ENCODE results near the genes ITK and FNDC9.

GRCh38 chr5:154895597-154895986 lies 37.2 kb downstream of the CNOT8 start:
- PRO-cap, 2 experiments, result no peak in any of the 2 experiments

- PRO-cap, 2 experiments, result no peak in any of the 2 experiments
Observed at GRCh38 chr5:155154997-155155395, 141.4 kb downstream of the KIF4B start.

- PRO-cap, 2 experiments, result no peak in any of the 2 experiments
Observed at GRCh38 chr5:155402815-155403391, 389.3 kb downstream of the KIF4B start.

- PRO-cap, 2 experiments, result no peak in any of the 2 experiments
Observed at GRCh38 chr5:155455844-155456616, 442.5 kb downstream of the KIF4B start.

DNA sequence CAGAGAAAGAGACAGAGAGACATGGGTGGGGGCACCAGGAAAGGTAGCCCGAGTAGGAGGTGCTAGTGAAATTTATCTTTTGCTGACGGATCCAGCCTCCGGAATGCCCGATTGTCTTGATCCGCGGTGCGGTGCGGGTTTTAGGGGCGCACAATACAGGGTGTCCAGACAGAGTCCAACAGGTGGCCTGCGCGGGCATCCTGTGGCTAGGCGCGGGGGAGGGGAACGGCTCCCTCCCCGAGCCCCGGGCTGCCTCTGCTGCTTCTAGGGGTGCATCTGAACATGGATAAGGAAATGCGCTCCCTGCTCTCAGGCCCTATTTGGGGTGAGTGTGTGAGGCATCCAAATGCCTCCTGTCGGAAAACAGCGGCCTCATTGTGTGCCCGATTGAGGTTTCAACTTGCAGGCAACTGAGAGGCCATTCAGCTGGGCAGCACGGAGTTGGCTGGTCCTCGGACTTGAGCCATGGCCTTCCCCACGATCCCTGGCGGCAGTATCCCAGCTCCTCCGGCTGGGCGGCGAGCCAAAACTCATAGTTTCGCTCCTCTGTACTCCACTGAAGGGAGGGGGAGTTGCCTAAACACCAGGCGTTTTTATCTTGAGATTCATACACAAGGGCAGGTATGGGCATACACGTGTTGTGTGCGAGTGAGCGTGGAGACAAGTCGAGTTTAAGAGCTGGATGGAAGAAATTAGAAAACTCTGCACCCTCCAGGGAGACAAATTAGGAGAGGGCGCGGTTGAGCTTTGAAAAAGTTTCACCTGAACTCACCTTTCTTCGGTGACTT lies 597.3 kb upstream of the SGCD start:
- PRO-cap, 2 experiments, result no peak in any of the 2 experiments

- PRO-cap, 2 experiments, result no peak in any of the 2 experiments
Observed at GRCh38 chr5:156093959-156094522, 232.9 kb upstream of the SGCD start.

DNA sequence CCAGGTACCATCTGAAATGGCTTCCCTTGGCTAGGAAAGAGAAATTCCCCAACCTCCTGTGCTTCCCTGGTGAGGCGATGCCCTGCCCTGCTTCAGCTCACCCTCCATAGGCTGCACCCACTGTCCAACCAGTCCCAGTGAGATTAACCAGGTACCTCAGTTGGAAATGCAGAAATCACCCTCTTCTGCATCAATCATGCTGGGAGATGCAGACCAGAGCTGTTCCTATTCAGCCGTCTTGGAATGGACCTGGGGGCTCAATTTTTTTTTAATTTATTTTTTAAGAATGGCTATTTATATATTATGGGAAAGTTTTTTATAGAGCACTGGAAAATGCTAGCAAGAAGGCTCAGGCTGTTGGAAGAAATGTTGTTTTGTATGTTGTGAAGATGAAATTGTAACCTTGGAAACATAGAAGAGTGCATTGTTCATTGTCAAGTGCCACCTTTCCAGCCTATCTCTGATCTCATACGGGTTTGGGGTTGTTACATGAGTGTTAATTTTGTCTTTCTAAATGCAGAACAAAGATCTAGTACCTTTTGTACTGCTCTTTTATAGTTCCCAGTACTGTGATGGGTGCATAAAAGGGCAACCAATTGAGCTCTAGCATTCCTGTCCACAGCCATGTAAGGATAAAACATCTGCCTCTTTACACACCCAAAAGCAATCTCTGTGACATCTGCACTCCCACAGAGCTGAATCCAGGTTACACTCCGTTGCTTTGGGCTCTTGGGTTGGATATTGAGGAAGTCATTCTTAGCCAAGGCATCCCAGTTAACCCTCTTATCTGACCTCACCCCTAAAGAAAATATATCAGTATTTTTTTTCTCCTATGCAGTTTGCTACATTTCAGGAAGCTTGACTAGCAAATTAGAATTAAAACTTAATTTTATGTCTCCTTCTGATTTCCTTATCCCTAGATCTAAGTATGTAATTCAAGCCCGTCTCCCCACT lies 255.1 kb downstream of the SGCD start:
- PRO-cap, 2 experiments, result no peak in any of the 2 experiments

DNA sequence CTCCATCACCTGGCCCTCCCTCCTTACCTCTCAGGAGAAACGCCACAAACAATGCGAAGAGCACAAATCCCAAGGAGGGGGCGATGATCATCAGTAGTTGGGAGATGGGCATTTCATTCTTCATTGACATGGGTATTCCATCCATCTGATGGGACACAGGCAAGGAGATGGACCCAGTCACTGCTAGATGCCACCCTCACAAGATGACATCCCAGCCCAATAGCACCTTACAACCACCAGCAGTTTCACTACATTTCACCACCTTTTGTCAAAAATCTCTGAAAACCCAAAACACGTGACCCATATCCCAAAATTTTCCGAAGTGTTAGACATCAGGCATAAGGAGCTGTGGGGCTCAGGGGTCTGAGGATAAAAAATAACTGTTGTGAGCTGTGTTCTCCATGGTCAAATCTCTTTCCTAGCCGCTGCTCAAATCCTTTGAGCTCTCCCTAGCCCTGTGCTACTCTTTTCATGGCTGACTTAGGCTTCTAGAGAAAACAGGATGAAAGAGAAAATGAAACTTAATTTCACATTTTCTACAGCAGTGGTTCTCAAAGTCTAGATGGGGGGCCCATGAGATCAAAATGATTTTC lies 40.9 kb downstream of the TIMD4 start:
- PRO-cap, 2 experiments, result no peak in any of the 2 experiments

GRCh38 chr5:156929596-156929966 lies 33.4 kb downstream of the TIMD4 start:
- PRO-cap, 2 experiments, result no peak in any of the 2 experiments

DNA sequence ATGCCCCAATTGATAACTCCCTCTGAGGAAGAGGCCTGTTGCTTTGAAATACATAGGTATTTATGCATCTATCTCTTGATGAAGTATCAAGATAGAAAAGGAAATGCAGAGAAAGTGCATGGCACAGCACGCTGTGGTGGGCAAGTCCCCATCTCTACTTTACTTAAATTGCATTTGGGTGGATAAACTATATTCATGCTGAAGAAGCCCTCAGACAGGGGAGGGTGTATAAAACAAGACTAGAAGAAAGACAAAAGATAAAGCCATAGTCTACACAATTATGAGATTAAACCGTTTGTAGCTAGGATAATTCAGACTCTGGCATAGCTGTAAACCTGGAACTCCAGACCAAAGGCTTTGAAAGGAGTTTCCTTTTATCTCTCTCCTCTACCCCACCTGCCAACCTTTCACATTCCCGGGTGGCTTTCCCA lies 6.5 kb downstream of the GARIN3 start:
- PRO-cap, 2 experiments, result peak in 1 of 2 experiments; most common plus-strand start position 89 of the sequence (in 1)

GRCh38 chr5:157180504-157181391 lies at the start of gene ITK:
TSS of gene ITK (plus strand) at chr5:157180840.
- PRO-cap, 2 experiments, result peak in 2 of 2 experiments; most common plus-strand start chr5:157180852 (in 1)

GRCh38 chr5:157195927-157196398 lies 15.3 kb downstream of the ITK start:
- PRO-cap, 2 experiments, result no peak in any of the 2 experiments

DNA sequence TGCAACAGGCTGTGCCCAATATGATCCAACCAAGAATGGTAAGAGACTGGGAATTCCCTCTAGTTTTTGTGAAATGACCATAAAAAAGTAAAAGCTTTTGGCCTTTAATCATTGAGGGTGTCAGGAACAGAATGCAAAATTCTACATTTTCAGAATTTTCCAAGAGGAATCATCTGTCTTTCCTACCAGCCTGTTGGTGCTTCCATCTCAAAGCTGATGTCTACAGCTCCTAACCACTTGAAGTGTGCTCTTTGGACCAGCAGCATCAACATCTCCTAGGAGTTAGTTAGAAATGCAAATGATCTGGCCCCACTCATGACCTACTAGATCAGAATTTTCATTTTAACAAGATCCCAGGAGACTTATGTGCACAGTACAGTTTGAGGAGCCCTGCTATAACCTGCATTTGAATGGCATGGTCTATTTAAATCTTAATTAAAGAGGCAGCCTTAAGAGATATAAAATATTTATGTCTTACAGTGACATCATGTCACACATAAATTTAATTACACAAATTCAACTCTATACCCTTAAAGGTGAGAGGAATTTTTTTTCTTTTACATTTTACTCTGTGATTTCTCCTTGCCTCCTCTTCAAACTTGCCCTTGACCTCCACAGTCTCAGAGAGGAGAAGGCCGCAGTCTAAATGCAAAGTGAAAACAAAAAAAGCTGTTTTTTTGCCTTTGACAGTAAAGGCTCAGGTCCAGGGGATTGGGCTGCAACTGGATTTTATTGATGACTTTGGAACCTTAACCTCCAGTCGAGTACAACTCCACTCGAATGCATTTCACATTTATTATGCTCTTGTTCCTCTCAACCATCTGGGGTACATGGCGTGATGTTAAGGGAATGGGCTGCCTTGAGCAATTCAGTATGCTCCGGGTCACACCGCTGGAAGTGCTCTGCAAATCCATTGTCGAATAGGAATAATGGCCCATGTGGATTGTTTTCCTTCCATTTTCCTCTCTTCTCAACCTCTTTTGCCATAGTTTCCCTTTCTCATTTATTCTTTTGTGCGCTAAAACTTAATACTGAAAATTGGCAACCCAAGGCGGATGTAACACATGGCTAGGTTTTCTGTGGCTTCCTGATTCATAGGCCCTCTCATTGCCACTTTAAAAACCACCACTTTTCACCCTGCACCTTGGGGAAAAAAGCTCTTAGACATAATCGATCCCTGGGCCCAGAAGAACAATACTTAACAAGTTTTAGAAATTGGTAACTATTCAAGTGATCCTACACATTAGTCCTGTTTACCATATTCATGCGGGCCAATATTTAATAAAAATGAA lies 34.1 kb downstream of the ITK start:
- PRO-cap, 2 experiments, result no peak in any of the 2 experiments

DNA sequence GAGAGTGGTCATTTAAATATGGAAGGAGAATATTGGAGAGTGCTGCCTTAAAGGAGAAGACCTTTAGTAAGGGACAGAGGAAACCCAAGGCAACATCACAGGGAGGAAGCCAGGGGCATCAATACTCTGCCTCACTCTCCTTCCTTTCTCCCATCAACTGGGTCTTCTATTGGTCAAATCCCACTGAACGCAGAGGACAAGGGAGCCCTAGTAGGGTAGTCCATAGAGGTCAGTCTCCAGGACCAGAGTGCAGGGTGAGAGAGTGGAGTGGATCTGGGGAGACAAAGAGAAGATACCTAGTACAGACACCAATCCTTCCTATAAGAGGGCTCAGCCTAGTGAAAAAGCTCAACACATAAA lies 8.3 kb upstream of the CYFIP2 start:
- PRO-cap, 2 experiments, result peak in 1 of 2 experiments; most common plus-strand start position 261 of the sequence (in 1)

- PRO-cap, 2 experiments, result no peak in any of the 2 experiments
Observed at GRCh38 chr5:157345532-157345964, at the start of gene FNDC9. TSS of gene FNDC9 (minus strand) at chr5:157345677.

- PRO-cap, 2 experiments, result no peak in any of the 2 experiments
Observed at GRCh38 chr5:157511412-157512592, 51.8 kb downstream of the NIPAL4 start.

DNA sequence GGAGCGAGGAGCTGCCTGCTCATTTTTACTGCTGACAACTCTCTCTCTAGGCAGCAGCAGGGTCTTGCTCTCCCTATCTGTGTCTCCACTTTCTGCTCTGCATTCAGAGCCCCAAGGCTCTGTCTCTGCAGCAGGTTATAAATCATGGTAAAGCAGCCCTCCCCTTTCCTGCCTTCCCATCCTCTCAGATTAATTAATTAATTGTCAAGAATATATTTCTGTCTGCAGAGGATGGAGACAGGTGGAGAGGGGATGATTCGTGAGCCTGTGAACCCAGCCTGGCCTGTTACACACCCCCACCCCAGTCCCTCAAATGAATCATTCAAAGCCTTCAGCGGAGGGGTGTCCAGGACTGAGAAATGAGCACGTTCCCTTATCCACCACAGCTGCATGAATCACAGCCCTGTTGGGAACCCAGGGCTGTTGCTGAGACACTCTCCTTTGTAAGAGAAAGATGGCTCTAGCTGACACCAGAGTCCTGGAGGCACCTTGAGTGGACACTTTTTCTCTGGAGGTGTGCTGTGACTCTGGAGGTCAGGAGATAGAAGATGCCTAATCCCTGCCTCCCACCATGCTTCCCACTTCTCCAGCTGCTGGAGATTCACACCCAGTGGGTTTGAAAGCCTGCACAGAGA lies 56.0 kb downstream of the NIPAL4 start:
- PRO-cap, 2 experiments, result no peak in any of the 2 experiments

- PRO-cap, 2 experiments, result no peak in any of the 2 experiments
Observed at GRCh38 chr5:157543569-157544269, 31.9 kb downstream of the ADAM19 start.

DNA sequence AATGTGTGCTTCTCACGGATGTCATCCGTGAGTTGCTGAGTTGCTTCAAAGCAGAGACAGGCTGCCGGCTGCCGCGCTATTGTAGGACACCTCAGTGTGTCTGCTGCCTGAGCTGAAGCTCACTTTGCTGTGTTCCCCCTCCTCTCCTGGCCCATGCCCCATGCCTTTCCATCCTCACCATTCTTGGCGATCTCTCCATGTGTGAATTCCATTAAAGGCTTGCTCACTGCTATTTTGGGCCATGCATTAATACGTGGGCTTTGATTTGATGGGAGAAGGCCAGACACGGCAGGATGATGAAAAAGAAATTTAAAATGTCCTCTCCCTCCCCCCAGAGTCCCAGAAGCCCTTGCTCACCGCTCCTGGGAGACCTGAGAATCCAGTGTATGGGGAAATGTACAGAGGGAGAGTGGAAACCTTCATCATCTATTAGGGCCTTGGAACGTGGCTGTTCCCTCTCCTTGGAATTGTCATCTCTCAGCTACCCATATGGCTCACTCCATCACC lies 14.4 kb downstream of the ADAM19 start:
- PRO-cap, 2 experiments, result no peak in any of the 2 experiments

DNA sequence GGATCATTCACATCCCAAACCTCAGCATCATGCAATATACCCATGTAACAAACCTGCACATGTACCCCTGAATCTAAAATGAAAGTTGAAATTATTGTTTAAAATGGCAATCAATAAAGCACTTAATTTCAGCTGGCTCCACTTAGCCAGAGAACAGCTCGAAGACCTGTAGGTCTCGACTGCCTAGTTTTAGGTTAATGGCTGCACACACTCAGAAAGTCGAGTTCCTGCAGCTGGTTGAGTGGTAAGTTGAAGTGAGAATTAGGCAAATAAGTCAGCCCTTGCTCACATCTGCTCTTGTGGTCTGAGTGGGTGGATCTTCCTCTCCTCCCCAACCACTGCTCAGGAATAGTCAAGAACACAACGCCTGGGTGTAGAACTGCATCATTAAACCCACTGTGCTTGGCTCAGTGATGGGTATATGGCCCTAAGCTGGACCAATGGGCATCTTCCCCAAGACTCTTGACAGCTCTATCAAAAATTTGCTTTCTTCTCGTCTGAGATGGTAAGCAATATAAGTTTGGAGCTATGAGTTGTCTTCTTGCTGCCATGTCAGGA lies 20.9 kb upstream of the ADAM19 start:
- PRO-cap, 2 experiments, result no peak in any of the 2 experiments